Right cardiac atrium (tissue), 1 donor: ENCODE measurements around the genes CPD, RNF135 and CDK5R1.

DNA sequence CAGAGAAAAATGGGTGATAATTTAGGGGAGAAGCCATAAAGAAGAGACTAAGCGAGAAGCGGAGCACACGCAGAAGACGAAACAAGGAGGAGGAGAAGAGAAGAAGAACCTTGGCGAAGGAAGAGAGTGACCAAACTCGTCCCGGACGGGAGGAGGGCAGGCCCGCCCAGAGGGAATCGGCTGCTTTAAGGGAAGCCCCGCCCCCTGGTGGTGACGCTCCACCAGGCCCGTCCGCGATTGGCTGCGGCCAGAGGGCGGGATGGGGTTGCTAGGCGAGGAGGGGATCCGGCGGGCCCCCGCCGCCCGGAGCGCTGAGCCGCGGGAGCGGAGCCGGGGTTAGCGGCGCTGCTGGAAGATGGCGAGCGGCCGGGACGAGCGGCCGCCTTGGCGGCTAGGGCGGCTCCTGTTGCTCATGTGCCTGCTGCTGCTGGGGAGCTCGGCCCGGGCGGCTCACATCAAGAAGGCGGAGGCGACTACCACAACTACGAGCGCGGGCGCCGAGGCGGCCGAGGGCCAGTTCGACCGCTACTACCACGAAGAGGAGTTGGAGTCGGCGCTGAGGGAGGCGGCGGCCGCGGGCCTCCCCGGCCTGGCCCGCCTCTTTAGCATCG lies at the start of gene CPD:
CPD (plus strand) TSS at position 302 of the 611 bp plus-strand sequence.
- PRO-cap = bidirectional peak, plus-strand start at position 339 of the sequence, minus-strand start at position 187 of the sequence

- PRO-cap = no peak
Observed at GRCh38 chr17:30424171-30424683, 45.5 kb downstream of the CPD start.

DNA sequence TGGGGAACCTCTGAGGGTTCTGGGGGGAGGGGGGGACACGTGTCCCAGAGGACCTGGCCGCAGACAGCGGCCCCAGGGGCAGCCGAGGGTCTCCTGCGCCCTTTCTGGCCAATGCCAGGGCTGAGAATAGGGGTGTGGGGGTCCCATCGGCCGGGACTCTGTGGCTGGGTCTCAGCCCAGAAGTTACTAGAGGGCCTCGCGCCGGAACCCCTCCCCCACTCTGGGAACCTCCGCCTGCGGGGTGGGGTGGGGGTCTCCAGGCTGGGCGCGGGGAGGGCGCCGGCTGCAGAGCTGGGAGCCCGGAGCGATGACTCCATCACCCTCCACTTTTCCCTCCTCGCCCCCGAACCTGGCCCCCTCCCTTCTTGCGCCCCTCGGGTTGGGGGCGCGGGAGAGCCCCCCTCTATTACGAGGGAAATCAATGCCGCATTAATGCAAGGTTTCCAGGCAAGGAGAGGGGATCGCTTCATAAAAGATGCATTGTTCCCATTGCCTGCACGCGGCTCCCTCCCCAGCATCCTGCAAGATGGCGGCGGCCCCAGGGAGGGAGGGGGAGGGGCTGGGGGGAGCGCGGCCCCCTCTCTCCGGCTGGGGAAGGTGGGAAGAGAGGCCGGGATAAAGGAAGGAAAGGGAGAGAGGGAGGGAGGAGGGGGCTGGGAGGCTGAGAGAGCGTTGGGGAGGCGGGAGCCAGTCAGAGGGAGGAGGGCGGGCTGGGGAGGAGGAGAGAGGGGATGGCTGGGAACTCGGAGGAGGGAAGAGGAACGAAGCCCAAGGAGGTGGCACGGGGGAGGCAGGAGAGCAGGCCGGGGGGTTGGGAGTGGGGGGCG lies 156.7 kb downstream of the CRLF3 start:
- PRO-cap = no peak

DNA sequence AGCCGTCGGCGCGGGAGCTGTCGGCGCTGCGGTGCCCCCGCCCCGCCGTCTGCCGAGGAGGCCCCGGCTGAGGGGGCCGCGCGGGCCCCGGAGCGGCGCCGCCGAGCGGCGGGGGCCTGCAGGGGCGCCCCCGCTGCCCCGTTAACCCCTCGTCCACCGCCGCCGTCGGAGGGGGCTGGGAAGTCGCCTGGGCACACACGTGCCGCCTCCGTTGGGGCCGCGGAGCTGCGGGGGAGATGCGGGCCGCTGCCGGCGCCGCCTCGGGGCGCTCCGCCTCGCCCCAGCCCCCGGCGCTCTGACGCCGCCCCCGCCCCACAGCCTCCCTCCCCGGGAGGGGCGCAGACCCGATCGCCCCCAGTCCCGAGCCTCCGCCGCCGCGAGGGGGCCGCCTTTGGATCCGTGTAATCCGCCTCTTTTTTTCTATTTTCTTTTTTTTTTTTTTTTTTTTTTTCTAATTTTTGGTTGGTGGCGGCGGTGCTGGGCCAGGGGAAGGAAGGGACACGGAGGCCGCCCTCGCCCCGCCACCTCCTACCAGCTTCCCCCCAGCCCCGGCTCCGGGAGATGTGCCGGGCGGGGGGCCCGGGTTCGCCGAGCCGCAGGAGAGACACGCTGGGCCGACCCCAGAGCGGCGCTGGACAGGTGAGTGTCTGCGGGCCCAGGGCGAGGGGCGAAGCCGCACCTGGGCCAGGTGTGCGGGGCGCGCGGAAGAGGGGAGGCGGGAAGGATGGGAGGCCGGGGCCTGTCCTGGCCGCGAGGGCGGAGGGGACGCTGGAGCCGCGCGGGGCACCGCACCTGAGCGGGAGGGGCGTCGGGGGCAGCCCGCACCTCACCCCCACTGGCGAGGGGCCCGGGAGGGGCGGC lies 115.1 kb downstream of the CRLF3 start:
- PRO-cap = no peak

GRCh38 chr17:30970805-30971663 lies at the start of gene RNF135:
Gene RNF135, plus strand, starts transcription at chr17:30971039.
- PRO-cap = bidirectional peak, plus-strand start at chr17:30971039, minus-strand start at chr17:30970914; bidirectional peak, plus-strand start at chr17:30971314, minus-strand start at chr17:30971298; bidirectional peak, plus-strand start at chr17:30971375, minus-strand start at chr17:30971374

GRCh38 chr17:31110994-31111529 lies 16.3 kb downstream of the NF1 start:
- PRO-cap = no peak

GRCh38 chr17:31269483-31270136 lies 27.4 kb downstream of the OMG start:
- PRO-cap = no peak

DNA sequence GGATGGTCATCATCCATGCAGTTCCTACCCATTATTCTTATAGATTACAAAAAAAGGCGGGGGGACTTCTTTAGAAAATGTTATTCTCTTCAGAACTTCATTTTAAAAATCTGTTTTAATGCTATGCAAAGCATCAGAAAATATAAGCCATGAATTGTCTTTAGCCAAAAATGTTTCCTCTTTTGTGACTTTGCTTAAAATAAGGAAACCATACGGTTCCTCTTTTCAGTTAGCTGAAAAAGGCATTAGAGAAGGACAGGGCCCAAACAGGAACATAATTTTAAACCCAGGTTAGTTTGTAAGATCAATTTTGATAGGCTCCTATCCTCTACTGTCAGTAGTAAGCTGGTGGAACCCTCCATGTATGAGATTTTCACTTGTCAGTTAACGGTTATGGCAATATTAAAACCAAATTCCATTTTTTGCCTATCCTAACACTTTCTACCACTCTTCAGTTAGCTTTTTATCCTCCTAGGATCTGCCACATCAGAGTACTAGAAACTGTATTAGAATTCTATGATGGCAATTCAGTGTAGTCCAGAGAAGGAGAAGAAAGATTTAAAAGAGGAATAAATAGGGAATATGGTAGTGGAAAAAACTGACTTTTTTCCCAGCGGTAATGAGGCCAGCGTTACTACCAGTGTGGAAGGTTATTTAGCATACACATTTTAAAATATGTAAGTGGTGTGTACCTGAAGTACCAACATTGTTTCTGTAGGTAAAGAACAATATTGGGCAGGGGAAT lies 4.2 kb downstream of the EVI2B start:
- PRO-cap = no peak

GRCh38 chr17:31416263-31416978 lies 24.9 kb downstream of the RAB11FIP4 start:
- PRO-cap = unidirectional peak, plus-strand start at chr17:31416653; unidirectional peak, plus-strand start at chr17:31416694

GRCh38 chr17:31550348-31550825 lies 158.9 kb downstream of the RAB11FIP4 start:
- PRO-cap = no peak

DNA sequence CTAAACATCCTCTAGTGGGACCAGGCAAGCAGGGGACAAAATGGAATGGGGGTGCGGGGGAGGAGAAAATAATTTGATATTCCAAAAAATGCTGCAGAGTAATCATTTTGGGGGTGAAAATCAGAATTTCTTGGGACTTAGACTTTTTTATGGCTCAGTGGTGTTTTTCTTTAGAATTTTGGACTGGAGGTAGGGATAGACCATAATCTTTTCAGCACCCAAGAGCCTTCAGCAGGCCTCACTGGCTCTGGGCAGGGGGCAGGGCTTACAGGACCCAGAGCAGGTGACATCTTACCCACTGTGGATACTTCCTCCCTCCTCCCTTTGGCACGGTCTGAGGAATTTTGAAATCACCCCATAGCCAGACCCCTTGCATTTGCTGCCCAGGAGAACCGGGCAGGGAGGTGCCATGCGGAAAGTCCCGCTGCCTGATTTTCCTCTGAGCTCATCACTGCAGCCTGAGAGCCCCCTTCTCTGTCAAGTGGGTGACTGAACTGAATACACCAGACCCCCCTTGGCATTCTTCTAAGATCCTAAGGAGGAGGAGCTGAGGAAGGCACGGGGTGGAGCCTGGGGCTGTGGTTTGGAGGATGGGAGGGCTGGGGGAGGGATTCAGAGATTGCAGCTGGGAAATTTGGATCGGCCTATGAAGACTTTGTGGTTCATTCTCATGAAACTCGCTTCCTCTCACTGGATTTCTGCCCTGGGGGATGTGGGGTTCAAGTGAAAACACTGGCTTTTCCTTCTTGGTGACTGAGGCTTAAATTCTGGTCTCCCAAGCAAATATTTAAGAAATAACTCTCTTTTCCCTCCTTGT lies 173.4 kb downstream of the RAB11FIP4 start:
- PRO-cap = no peak

GRCh38 chr17:31567889-31569142 lies 176.8 kb downstream of the RAB11FIP4 start:
- PRO-cap = no peak

GRCh38 chr17:31631572-31632209 lies 227.4 kb downstream of the COPRS start:
- PRO-cap = no peak

- PRO-cap = no peak
Observed at GRCh38 chr17:31887992-31888642, 13.4 kb downstream of the UTP6 start.

DNA sequence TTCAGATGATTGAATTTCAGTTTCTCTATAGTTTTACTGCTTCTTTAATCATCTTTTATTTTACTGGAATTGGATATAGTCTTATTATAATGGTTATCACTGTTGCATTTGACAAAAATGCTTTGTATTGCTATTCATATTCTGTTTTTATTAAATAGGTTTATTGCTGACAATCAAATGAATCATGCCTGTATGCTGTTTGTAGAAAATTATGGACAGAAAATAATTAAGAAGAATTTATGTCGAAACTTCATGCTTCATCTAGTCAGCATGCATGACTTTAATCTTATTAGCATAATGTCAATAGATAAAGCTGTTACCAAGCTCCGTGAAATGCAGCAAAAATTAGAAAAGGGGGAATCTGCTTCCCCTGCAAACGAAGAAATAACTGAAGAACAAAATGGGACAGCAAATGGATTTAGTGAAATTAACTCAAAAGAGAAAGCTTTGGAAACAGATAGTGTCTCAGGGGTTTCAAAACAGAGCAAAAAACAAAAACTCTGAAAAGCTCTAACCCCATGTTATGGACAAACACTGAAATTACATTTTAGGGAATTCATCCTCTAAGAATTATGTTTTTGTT lies 8.6 kb upstream of the LRRC37B start:
- PRO-cap = no peak

DNA sequence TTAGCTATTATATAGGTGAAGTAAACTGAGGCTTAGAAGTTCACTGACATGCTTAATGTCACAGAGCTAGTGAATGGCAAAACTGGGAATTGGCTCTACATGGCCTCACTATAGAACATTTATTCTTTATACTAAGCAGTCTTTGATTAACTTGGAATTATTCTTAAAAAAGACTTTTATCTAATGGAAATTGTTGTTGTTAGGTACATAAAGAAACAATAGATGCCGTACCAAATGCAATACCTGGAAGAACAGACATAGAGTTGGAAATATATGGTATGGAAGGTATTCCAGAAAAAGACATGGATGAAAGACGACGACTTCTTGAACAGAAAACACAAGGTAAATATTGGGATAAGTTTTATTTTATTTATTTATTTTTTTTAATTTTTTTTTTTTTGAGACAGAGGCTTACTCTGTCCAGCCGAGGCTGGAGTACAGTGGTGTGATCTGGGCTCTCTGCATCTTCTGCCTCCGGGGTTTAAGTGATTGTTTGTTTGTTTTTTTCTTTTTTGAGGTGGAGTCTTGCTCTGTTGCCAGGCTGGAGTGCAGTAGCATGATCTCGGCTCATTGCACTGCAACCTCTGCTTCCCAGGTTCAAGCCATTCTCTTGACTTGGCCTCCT lies 8.5 kb downstream of the ZNF207 start:
- PRO-cap = no peak

DNA sequence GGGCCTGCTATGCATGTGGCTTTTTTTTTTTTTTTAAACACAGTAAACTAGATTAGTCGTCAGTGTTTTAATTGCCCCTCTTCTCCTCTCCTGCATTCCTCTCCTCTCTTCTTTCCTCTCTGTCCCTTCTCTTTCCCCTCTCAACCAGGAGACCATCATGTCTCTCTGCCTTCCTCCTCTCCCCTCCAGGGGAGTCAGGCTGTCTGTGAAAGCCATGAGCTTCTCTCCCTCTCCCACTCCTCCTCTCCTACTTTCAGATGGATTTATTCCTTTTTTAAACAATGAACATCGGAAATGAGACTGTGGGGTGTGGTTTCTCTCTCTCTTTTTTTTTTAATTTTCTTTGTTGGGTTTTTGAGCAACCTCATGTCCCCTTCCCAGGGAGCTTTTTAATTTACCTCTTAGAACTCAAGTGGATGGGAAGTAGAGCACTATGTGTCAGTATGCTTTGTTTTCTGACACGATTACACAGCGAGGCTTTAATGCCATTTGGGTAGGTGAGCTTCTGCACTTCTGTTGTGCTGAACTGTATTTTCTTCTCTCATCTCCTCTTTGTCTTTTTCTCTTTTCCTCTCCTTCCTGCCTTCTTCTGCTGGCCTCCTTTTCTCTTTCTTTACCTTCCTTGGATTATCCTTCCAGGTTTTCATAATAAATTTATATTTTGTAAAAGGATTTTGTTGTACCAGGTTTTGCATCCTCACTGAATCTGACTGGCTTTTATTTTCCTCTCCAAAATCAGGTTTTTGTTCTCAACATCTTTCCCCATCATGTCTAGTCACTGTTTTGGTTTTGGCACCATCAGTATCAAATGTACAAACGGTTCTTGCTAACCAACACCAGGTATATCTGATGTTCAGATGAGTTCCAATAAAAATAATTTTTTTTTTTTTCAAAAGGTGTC lies 5.1 kb upstream of the CDK5R1 start:
- PRO-cap = no peak

DNA sequence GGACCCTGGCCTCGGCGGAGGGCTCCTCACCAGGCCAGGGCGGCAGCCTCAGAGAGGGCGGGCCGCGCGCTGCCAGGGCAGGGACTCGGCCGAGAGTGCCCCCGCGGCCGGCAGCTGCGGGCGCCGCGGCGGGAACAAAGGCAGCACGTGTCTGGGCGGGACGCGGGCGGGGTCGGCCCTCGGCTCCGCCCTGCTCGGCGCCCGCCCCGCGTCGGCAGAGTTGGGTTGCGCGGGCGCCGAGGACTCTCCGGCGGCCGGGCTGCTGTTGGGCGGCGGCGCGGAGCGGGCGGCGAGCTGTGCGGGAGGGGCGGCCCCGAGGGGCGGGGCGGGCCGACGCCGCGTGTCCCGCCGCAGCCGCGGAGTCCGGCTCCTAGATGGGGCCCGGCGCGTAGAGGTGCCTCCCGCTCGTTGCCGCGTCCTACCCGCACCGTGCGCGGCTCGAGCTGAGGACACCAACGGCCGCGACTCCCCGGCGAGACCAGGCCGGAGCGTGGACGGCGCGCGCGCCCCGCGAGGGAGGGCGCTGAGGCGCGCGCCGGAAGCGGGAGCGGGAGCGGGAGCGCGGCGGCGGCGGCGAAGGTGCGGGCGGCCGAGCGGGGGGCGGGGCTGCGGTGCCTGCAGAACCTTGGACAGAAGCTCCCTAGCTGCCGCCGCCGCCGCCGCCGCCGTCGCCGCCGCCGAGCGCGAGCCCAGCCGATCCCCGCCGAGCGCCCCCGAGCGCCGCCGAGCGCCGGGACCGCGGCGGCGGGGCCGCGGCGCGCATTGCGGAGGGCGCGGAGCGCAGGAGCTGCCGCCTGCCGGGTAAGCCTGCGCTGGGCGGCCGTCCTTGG lies at the start of gene CDK5R1:
CDK5R1 (plus strand) TSS at position 632 of the 830 bp plus-strand sequence.
- PRO-cap = bidirectional peak, plus-strand start at position 362 of the sequence, minus-strand start at position 97 of the sequence; bidirectional peak, plus-strand start at position 762 of the sequence, minus-strand start at position 488 of the sequence

GRCh38 chr17:32490040-32490808 lies 3.4 kb downstream of the CDK5R1 start:
- PRO-cap = no peak

- PRO-cap = no peak
Observed at GRCh38 chr17:32494213-32495194, 7.7 kb downstream of the CDK5R1 start.